RPMI7951 (cell line): ENCODE data around the genes BCL7B and METTL27.

DNA sequence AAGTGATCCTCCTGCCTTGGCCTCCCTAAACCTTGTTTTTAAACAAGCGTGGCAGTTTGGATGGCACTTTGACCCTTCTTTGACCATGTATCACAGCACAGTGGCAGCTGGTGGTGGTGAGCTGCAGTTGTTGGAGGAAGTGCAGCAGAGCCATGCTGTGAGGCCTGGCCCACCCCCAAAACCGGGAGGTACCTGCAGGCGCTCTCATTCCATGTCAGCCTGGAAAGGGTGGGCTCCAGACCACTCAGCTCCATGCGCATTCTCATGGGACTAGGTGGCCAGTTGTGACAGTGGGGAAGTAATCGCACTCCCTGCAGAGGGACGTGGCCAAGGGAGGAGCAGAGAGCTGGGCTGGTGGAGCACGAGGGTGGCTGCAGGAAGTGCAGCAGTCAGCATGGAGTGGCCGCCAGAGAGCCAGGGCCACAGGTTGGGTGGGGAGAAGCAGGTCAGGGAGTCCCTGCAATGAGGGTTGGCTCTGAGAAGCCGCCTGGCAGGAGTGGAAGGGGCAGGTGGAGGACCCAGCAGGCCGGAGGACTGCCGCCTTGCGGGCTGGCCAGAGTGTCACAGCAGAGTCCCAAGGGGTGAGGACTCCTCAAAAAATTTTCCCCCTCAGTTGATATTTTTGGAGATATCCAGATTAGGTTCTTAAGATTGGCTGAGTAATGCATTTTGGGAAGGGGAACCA, 26.1 kb downstream of the FKBP6 start:
- RAMPAGE, long total RNA: no peak

DNA sequence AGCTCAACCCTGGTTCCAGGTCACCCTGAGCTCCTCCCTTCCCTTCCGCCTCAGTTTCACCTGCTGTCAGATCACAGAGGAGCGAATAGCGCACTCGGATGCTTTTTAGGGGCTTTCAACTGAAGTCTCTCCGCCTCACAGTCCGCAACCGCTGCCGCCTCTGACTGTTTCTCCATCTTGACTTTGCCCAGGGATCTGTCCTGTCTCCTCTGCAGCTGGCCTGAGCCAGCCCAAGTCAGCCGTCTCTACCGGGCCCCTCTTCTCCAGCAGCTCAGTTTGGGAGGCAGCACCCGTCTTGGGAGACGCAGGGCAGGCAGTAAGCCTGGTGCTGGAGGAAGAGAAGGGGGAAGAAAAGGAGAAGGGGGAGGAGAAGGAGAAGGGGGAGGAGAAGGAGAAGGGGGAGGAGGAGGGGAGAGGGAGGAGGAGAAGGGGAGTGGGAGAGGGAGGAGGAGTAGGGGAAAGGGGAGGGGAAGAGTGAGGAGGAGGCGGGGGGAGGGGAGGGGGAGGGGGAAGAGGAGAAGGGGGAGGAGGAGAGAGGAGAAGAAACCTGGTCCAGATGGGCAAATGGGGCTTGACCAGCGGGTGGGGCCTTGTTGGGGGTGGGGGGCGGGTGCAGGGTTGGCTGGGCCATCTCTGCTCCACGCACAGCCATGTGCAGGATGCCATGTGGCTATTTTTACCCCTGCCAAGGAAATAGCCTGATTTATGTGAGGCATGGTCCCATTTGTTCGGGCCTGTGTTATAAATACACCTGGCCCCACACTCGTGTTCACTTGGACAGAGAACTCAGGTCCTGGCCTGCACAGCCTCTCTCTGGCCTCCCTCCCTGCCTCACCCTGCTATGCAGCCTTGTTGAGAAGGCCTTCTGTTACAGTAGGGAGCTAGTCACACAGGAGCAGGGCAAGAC, 35.9 kb upstream of the FZD9 start:
- RAMPAGE, long total RNA: no peak

- RAMPAGE, long total RNA: no peak
Observed at GRCh38 chr7:73557290-73558302, at the start of gene BCL7B. Gene BCL7B (minus strand): TSS chr7:73557690.

GRCh38 chr7:73652510-73653189, 15.0 kb upstream of the VPS37D start:
- RAMPAGE, long total RNA: no peak

DNA sequence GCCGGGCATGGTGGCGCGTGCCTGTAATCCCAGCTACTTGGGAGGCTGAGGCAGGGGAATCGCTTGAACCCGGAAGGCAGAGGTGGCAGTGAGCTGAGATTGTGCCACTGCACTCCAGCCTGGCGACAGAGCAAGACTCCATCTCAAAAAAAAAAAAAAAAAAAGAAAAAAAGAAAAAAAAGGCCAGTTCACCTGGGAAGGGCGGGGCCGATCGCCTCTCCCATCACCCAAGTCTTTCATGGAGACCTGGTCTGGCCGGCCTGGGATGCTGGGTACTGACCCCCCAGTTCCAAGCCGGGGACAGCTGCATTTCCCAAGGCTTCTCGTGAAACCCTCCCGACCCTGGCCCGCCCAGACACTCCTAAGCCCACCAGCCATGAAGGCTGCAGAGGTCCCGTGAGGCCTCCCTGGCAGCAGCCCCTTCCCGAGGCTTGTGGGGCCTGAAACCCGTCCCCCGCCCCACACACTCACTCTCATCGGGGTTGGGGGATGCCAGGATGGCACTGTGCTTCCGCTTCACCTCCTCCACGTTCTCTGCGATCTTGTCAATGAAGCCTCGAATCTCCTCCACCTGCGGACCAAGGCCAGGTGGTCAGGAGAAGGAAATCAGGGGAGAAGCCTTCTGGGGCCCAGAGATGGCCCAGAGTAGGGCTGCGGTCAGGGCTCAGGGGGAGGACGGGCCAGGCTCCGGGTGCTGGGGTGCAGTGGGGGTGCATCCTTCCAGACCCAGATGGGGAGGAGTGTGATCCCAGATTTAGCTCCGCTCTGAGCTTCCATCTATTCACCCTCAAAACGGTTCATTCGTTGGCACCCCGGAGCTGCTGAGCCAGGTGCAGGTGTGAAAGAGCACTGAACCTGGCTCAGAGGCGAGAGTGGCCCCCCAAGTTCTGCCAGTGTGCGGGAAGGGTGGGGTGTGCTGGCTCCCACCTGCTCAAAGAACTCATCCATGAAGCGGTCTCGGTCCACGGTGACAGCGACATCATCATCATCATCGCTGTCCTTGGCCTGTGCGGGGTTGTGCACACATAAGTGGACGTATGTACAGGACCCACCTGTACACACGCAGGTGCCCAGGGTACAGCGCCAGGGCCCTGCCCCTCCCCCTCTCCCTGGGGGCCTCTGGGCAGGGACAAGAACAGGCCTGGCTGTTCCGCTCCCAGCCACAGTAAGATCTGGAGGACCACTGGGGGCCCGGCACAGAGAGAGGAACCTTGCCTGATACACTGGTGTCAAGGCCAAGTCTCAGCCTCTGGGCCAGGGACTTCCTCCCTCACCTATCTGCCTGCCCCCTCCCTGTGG, 10.9 kb downstream of the STX1A start:
- RAMPAGE, long total RNA: no peak

DNA sequence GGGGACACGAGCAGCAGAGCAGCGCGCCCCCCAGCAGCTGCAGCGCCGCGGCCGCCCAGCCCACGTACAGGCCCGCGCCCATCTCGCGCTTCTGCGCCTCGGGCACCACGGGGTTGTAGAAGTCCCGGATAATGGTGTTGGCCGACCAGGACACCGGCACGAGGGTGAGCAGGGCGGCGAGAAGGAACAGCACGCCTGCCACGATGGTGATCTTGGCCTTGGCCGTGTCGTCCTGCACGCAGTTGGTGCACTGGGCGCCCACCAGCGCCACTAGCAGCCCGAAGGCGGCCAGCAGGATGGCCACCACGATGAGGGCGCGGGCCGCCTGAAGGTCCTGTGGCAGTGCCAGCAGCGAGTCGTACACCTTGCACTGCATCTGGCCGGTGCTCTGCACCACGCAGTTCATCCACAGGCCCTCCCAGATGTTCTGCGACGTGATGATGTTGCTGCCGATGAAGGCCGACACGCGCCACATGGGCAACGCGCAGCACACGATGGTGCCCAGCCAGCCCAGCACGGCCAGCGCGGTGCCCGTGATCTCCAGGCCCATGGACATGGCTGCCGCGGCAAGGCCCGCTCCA, 486 bp downstream of the CLDN3 start:
- RAMPAGE, long total RNA: no peak

DNA sequence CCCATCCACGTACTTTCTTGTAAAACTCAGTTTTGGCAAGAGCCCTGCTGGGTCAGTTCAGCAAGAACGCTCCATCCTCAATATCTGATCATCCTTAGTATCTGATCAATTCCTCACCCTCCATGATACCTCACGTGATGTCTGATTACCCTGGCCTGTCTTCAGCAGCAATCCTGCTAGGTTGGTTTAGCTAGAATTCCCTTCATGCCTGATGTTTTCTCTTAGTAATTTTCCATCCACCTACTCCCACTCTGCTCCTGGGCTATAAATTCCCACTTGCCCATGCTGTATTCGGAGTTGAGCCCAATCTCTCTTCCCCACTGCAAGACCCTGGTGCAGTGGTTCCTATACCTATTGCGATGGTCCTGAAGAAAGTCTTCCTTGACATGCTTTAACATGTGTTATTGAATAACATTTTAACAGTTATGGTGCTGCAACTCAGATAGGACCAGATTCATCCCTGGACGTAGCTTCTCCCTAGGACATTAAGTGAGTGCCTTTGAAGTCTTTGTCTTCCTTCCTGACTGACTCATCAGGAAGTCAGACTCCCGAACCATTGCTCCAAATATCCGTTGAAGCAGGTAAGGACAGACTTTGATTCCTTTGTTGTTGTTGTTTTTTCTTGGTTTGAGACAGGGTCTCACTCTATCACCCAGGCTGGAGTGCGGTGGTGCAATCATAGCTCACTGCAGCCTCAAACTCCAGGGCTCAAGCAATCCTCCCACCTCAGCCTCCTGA, 29.3 kb upstream of the CLDN3 start:
- RAMPAGE, long total RNA: no peak

DNA sequence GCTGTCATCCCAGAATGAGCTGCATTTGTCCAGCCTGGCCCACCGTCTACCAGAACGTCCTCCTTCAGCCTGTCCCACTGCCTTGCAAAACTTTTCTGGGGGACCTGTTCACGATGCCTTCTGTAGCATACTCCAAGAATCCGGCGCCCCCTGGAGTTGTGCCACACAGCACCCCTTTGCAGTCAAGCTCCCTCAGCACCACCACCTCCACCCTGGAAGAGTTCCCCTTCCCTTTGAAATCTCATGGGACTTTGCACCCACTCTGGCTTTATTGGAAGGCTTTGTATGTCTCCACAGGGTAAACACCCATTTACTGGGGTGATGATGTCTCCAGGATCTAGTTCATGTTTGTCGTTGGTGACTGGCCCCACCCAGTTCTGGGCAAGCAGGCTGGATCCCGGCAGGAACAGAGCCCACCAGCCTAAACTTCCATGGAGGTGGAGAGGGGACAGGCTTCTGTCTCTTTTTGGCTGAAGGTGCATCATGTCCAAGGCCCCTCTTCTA, 904 bp upstream of the CLDN4 start:
- RAMPAGE, long total RNA: no peak

DNA sequence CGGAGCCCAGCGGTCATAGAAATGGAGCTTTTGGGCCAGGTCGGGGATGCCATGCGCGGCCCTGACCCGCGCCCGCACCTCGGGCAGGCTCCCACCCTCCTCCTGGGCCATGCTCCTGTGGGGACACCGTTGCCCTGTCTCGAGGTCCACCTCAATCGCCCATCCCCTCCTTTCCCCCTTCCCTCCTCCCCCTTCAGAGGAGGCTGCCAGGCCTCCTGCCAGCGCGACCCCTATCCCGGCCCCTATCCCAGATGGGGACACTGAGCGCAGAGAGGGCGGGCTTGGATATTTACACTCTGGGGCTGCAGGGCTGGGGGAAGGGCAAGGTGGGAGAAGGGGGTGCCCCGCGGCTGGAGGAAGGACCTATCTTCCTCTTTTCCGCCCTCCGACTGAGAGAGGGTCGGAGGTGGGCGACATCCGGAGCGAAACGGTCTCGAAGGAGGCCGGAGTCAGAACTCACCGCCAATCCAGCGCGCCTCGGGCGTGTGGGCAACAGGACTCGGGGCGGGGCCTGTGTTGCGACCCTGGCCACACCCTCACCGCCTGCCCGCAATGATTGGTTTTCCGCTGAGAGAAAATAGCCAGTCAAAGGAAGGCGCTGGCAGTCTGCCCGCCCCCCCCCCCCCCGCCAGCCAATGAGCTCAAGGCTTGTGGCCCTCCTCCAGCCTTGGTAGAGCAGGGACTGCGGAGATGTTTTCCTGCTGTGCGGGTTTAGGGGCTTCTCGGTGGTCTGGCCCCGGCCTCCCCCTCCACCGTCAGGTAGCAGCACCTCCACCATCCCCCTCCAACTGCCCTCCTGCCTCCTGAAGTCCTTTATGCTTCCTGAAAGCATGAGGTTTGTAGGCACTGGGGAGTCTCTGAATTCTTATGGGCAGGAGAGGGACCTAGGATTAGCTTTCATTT, at the start of gene METTL27:
TSS of gene METTL27 (minus strand) at position 487 of the 903 bp plus-strand sequence.
- RAMPAGE, long total RNA: no peak

DNA sequence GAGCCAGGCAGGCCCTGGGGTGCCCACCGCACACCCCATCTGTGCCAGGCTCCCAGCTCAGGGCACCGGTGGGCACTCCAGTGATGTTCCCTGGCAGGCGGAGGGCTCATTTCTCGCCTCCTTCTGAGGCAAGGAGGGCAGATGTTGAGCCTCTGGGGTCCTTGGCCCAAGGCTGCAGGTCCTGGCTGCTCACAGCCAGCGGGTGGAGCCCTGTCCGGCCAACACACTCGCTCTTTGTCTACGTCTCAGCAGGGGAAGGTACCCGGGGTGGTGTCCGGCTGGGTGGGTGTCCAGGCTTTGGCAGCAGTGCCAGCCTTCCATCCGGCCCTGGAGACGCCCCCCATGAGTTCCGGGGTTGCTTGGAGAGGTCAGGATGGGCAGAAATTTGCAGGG, 42.4 kb upstream of the ELN start:
- RAMPAGE, long total RNA: no peak

DNA sequence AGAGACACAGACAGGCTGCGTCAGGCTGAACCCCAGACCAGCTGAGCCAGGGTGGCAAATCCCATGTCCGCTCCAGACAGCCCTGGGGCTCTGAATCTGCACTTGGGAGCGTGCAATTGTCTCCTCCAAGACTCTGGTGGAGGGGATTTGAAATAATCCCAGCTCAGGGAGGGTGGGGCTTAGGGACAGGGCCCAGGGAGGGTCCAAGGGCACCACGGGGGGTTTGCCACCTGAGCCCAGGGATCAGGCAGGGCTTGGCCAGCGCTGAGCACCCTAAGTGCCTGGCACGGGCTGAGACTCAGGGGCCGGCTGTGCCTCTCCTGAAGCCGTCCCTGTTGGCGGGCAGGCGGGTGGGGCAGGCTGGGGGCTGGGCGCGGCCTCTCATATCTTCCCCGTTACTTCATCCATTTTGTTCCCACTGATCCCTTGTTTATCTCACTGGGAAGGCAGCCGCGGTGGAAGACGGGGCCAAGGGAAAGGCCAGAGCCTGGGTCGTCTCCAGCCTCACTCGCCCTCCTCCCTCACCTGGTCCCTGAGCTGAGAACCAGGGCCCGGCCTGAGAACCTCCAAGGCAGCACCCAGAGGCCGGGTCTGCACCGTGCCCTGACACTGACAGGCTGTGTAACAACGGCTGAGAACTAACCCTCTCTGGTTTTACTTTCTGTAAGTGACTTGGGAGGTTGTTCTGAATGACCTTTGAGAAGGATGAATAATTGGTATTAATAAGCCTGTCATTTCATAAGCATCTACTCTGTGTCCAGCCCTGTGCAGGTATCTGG, 41.7 kb upstream of the ELN start:
- RAMPAGE, long total RNA: no peak

GRCh38 chr7:74002466-74003143, 25.4 kb upstream of the ELN start:
- RAMPAGE, long total RNA: no peak

DNA sequence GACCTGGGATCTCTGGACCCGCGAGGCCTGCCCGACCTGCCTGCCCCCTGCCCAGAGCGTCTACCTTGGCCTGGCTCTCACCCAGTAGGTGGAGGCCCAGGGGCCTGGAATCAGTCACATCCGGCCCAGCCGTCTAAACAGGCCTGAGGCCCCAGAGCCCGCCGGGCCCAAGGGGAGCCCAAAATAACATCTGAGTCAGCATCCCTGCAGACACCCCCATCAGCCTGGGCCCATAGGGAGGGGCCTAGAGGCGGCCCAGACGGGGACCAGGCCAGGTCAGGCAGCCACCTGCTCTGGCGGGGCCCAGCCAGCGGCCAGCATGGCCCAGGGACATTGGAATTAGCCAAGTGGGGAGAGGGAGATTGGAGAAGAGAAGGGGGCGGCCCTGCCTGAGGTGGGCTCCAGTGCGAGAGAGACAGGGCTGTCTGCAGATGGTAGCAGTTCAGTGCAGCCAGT, 15.0 kb upstream of the ELN start:
- RAMPAGE, long total RNA: no peak

GRCh38 chr7:74094448-74095404, 11.1 kb downstream of the LIMK1 start:
- RAMPAGE, long total RNA: no peak

- RAMPAGE, long total RNA: no peak
Observed at GRCh38 chr7:74134104-74134361, 40.1 kb upstream of the EIF4H start.

DNA sequence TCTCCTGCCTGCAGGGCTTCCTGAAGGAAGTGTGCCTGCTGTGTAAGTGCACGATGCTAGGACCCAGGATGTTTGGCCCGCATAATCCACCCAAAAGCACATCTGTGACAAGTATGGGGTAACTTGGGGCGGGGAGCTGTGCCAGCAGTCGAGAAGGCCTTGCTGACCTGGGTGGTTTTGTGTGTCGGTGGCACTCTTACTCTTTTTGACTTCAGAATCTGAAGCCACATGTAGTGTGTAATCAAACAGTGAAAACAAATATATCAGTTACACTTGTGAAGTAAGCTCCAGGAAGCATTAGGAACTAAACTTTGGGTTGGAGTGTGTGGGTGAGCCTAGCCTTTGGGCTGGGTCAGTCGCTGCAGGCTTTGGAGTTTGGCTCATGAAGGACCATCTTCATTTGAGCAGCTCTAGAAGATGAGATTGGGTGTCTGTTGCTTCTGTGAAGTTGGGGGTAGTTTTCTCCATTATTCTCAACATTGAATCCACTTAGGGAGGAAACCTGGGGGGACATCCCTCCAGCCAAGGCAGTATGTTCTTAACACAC, 14.3 kb downstream of the EIF4H start:
- RAMPAGE, long total RNA: no peak

DNA sequence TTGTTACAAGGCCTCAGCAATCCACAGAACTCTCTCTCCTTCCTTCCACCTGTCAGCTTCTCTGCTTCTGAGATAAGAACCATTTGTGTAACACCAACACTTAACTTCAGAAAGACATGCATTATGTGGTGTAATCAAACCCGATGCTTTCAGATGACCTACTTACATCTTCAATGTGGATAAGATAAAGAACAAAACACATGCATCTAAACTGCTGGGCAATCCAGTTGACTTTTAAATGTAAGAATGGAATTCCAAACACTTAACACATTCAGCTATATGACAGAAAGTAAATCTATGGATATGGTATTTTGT, 13.1 kb upstream of the LAT2 start:
- RAMPAGE, long total RNA: no peak

- RAMPAGE, long total RNA: no peak
Observed at GRCh38 chr7:74212481-74213068, 2.8 kb downstream of the LAT2 start.

GRCh38 chr7:74569519-74569905, 88.0 kb upstream of the GTF2I start:
- RAMPAGE, long total RNA: no peak

- RAMPAGE, long total RNA: no peak
Observed at GRCh38 chr7:74627643-74628657, 29.6 kb upstream of the GTF2I start.